Fibroblast of the aortic adventitia (primary cell): ENCODE measurements around the genes ZNF678, MRPL55 and OBSCN.

DNA sequence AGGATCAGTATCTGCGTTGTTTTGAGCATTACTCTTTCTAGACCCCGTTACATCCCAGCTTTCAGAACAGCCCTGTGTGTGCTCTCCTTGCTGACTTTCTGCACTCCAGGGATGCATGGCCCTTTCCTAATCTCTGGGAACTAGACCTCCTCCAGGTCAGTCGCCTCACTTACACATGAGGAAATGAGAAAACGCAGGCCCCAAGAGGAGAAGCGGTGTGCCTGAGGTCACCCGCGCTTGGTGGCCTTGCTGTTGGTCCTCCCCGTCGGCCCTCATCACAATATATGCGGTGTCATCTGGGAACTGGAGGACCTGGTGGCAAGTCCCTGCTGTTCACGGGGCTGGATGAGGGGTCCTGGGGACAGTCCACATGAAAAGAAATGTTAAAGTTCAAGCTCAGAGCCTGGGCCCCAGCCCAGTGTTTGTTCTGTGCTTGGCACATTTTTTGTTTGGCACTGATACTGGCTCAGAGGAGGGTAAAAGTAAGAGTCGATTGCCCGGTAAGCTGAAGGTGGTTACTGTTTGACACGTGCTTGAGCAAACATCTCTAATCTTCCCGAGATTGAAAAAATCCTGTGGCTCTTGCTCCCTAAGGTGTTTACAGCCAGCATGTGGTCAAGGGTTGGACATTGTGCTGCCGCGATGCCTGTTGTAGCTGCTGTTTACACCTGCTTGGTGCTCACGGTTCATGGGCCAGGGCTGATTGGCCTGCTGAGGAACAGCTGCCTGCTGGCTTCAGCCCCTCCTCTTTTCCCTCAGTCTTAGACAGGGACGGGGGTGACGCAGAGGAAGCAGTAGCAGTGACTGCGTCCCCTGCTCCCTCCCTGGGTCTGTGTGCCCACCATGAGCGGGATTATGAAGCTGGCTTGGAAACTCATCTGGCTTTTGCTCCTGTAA, 5.2 kb downstream of the COQ8A start:
- CAGE, long polyA plus RNA, result no peak

GRCh38 chr1:226946546-226947350, 6.7 kb downstream of the COQ8A start:
- CAGE, long polyA plus RNA, result no peak

GRCh38 chr1:226967614-226967973, 27.5 kb downstream of the COQ8A start:
- CAGE, long polyA plus RNA, result no peak

GRCh38 chr1:226973987-226974450, 33.9 kb downstream of the COQ8A start:
- CAGE, long polyA plus RNA, result no peak

DNA sequence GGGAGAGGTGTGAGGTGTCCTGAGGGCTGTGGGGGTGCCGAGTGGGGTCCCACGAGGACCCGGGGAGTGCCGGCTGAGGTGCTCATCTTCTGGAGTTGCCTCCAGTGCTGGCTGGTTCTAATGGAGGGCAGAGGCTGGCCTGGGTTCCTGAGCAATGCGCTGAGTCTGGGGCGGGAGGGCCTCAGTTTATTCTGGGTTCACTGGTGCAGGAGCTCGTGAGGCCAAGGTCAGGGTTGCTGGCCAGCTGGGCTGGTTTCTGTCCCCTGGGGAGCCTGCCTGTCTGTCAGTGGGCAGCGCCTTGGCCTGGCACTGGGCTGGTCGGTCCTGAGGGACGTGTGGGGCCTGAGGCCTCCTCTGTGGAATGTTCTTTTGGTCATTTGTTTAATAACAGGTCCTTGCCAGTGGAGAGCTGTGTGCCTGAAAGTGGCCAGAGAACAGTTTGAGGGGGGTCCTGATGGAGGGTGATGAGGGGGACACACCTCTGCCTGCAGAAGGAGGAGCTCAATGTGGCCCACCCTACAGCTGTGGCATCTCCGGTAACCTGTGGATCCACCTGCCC, 34.4 kb downstream of the COQ8A start:
- CAGE, long polyA plus RNA, result no peak

DNA sequence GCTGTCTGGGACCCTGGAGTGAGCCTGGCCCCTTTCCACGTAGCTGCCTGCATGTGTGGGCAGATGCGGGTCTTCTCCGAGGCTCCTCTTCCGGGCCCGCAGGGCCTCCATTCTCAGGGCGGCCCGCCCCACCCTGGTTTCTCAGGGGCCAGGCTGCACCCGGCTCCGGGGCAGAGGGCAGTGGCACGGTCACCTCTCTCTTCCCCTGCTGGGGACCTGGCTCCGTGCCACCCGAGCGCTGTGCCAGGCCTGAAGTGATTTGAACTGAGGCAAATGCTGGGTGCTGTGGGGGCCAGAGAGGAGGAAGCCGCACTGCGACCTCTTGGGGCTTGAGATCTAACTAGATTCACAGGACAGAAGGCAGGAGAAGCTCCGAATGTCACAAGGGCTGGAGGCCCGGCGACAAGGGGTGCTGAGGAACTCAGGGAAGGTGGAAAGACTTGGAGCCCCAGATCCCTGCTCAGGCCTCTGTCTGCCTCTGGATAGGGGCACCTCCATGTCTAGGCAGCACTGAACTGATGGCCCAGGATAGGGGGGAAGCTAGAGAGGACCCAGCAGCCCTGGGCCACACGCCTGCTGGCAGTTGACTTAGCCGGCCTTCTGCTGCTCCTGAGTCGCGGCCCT, 40.7 kb downstream of the COQ8A start:
- CAGE, long polyA plus RNA, result no peak

GRCh38 chr1:227096340-227097712, 156.7 kb downstream of the COQ8A start:
- CAGE, long polyA plus RNA, result no peak

GRCh38 chr1:227563281-227564544, at the start of gene ZNF678:
TSS of gene ZNF678 (plus strand) at chr1:227563556.
- CAGE, long polyA plus RNA, result no peak

GRCh38 chr1:228058960-228059551, 23.5 kb upstream of the ARF1 start:
- CAGE, long polyA plus RNA, result no peak

GRCh38 chr1:228108974-228109367, at the start of gene MRPL55:
TSS of gene MRPL55 (minus strand) at chr1:228109299.
- CAGE, long polyA plus RNA, result no peak

- CAGE, long polyA plus RNA, result no peak
These were observed 7.7 kb downstream of the GJC2 start for GRCh38 chr1:228157361-228157913.

- CAGE, long polyA plus RNA, result no peak
These were observed 4.3 kb upstream of the IBA57 start for GRCh38 chr1:228161449-228161653.

DNA sequence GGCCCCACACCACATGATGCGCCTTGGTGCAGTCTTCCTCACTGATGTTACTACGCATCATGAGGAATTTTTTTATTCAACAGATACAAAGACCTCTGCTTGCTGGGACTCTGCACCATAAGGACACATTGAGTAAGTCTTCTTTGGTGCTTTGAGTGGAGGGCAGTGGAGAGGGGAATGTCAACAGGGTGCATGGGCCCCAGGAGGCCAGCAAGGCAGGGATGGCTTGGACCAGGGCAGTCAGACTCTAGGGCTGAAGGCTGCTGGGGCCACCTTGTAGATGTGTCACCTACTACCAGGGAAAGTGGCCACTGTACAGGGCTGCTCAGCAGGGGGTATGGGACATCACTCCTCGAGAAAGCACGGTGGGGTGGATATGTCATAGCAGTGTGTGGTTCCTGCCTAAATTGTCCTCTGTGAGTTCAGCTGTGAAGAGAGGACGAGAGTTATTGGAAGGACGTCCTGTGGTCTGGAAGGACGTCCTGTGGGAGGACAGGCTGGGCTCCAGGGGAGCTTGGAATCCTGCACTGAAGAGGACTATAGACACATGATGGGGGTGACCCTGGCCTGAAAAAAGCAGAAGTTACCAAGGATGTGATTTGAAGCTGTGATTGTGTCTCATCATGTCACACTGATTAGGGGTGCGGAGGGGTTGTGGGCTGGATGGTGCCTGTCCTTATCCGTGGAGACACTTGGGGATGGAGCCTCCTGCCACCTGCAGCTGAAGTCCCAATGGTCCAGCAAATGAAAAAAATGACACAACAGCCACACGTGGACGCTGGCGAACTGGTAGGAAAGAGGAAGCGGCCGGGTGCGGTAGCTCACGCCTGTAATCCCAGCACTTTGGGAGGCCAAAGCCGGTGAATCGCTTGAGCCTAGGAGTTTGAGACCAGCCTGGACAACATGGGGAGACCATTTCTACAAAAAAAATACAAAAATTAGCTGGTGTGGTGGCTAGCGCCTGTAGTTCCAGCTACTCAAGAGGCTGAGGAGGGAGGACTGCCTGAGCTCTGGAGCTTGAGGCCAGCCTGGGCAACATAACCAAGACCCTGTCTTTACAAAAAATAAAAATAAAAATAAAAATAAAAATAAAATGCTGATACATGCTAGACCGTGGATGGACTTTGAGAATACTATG, 1.2 kb upstream of the IBA57 start:
- CAGE, long polyA plus RNA, result no peak

DNA sequence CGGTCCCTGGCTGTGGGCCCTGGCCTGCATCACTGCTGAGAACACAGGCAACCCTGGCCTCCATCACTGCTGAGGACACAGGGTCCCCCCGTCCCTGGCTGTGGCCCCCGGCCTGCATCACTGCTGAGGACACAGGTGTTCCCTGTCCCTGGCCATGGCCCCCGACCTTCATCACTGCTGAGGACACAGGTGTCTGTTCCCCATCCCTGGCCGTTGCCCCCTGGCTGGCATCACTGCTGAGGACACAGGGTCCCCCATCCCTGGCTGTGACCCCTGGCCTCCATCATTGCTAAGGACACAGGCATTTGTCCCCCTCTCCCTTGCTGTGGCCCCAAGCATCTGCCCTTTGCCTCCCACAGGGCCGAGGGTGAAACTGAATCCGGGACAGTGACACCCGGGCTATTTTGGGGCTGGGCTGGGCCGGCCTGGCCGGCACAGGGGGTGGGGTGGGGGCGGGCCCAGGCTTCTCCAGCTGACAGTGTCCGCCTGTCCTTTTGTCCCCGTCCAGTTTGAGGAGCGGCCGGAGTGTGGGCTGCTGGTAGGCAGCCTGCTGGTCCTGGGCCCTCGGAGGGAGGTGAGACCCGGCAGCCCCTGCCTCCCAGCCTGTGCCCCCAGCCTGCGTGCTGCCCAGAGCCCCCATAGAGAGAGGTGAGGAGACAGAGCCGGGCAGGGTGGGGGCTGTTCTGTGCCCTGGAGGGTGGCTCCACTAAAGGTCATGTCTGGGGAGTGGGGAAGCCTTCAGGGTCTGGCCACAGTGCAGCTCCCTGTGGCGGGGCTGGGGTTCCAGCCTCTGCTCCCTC, at the start of gene OBSCN:
Gene OBSCN (plus strand): TSS at position 507 of the 800 bp plus-strand sequence.
- CAGE, long polyA plus RNA, result no peak

GRCh38 chr1:228217024-228217460, 9.2 kb downstream of the OBSCN start:
- CAGE, long polyA plus RNA, result no peak

DNA sequence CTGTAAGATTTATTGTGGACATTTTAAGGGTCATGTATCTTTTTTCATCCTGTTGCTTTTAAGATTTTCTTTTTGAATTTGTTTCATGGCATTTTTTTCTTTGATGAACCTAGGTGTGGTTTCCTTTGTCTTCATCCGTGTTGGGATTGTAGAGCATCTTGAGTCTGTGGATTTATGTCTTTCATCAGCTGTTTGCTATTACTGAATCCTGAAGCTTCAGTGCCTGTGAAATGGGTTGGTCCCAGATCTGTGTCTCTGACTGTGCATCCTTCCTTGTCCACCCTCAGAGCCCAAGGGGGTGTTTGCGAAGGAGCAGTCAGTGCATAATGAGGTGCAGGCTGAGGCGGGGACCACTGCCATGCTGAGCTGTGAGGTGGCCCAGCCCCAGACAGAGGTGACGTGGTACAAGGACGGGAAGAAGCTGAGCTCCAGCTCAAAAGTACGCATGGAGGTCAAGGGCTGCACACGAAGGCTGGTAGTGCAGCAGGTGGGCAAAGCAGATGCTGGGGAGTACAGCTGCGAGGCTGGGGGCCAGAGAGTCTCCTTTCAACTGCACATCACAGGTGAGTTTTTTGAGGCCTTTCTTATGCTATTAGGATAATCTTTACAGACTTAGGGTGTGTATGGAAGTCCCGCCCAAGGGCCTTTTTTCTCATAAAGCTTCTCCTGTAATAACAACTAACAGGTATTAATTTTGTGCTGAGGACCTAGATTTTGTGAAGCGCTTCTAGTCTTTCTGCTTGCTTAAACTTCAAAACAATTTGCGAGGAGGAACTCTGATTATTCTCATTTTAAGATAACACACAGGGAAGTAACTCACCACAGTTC, 37.5 kb downstream of the OBSCN start:
- CAGE, long polyA plus RNA, result no peak

DNA sequence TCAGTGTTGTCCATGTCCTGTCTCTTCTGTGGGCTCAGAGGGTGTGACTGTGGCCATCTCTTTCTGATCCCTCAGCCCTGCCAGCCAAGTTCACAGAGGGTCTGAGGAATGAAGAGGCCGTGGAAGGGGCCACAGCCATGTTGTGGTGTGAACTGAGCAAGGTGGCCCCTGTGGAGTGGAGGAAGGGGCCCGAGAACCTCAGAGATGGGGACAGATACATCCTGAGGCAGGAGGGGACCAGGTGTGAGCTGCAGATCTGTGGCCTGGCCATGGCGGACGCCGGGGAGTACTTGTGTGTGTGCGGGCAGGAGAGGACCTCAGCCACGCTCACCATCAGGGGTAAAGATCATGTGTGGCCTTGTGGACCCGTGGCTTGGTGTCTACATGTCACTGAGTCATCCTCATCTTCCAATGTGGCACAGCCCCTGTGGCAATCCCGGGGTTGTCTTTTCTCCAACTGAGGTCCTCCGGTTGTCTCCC, 84.0 kb downstream of the OBSCN start:
- CAGE, long polyA plus RNA, result no peak

DNA sequence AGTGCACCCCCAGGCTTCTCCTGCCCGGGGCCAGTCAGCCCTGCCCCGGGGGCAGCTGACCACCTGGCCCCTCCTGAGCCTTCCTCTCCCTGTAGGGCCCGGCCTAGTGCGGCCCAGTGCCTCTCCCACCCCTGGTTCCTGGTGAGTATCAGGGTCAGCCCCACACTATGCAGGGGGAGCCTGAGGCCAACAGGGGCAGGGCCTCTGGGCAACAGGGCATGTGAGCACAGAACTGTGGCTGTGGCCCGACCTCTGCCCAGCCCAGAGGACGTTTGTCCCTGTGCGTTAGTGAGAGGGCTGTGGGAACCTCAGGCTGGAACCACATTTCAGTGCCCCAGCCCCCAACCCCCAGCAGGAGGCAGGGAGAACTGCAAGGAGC, 36.5 kb downstream of the TRIM11 start:
- CAGE, long polyA plus RNA, result no peak

- CAGE, long polyA plus RNA, result no peak
These were observed 31.8 kb downstream of the TRIM11 start for GRCh38 chr1:228374678-228375318.

DNA sequence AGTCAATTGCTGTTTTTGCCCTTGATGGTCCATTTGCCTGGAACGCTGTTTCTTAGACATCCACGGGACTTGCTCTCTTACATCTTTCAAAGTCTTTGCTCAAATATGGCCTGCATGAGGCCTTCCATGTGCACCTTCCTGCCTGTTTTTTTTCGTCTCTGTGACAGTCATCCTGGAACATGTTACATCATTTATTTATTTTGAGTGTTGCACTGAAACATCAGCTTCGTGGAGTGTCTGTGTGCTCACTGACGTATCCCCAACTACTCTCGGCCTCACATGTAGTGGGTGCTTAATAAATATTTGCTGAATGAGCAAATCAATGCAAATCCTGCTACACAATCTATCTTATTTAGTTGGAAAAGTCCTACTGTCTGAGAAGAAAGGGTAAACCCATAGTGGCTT, 11.4 kb upstream of the RHOU start:
- CAGE, long polyA plus RNA, result no peak